Hair follicular keratinocyte (primary cell): ENCODE measurements around a stretch of chr10.

DNA sequence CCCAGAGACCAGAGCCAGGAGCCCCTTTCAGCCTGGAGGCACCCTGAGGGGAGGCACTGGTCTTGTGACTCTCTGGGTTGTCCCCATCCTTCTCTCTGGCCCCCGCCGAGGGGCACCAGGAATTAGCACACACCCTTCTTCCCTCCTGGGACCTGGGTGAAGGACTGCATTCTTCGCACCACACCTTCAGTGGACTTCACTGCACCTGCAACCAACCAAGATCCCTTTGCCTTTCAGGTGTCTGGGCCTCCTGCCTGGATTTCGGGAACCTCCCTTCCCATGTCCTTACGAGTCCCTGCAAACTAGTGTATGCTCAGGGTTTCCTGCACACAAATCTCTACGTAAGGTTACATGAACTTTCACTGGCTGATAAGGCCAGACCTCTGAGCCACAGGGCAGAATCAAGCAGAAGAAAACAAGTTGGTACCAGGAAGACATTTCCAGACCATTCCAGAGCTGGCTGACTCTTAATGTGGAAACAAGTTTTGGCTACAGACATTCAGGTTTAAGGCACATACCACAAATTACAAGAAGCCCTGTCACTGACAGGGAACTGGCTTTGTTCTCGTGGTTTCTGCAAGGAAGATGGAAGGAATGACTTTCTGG lies 22.3 kb downstream of the PLAC9 start:
- RAMPAGE, long total RNA = no peak

DNA sequence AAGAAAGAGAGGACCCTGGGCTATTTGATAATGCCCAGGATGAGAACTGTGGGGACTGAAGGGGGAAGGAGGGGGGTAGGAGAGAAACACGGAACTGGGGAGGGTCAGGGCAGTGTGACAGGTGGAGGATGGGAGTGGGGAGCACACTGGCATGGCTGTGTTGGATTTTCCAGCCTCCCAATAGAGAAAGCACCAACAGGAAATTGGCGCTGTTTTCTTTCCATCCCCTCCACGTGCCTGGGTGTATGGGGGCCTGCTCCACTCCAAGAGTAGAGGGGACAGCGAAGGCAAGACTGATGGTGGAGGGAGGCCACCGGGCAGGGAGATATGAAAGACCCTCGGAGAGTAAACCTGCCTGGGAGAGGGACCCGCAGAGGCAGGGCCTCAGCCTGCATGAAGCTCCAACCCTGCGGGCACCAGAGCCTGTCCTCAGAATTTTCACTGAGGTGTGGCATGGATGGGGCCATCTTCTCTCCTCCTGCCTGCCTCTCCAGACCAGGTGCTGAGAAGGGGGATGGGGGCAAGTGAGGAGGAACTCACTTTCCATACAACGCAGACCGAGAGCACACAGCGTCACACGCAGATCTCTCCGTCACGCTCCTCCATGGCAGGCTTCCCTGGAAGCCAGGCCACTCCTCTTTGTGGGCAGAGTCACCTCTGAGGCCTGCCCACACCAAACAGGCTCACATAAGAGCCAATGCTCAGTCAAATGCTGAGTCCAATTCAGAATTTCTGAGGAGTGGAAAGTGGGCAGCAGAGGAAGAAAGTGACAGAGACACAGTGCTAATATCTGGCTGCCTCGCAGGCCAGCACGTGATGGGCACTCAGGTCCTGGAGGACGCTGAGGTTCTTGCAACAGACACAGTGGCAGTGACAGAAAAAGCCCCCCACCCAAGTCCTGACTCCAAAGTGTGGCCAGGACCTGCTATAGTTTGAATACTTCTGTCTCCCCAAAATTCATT lies 18.8 kb downstream of the ANXA11 start:
- RAMPAGE, long total RNA = no peak

DNA sequence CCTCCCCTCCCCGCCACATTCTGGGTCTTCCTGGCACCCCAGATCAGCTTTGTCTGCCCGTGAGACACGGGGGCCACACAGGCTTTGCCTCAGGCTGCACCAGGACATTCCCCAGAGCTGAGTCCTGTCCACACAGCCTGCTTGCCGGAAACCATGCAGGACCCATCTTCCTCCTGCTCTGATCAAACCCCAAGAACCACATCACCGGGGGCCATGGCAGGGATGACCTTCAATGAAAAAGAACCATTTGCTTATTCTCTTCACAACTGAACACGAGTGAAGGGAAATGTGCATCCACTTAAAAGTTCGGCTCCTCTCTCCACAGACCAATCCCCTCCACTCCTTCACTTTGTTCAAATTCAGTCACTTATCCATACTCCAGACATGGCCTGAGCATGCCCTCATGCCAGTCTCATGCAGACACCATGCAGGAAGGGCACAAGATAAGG lies 18.4 kb downstream of the MAT1A start:
- RAMPAGE, long total RNA = no peak

GRCh38 chr10:80287336-80287790 lies 2.1 kb downstream of the MAT1A start:
- RAMPAGE, long total RNA = no peak

DNA sequence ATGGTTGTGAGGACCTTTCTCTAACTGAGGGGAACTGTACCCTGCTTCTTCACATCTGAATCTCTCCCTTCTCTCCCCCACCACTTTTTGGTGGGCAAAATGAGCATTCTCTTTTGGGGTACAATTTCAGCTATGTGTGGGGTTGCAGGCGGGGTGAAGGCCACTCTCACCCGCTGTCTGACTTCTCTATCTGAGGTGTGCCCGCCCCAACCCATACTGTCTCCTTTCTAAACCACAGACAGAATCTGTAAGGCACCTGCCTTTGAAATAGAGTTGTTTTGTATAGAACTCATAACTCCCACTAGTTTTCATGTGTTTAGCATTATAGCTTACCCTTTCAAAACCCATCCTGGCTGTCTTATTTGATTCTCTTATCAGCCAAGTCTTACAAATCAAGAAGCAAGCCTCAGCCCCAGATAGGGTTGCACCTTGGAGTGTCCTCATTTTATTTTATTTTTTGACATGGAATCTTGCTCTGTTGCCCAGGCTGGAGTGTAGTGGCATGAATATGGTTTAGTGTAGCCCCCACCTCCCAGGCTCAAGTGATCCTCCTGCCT lies 11.8 kb downstream of the TSPAN14 start:
- RAMPAGE, long total RNA = no peak

- RAMPAGE, long total RNA = no peak
Measured at GRCh38 chr10:80470586-80471464, 16.7 kb downstream of the TSPAN14 start.

- RAMPAGE, long total RNA = no peak
Measured at GRCh38 chr10:80477063-80477286, 22.9 kb downstream of the TSPAN14 start.

GRCh38 chr10:80488829-80489883 lies 35.0 kb downstream of the TSPAN14 start:
- RAMPAGE, long total RNA = no peak

GRCh38 chr10:80504009-80504913 lies 33.4 kb upstream of the SH2D4B start:
- RAMPAGE, long total RNA = no peak

- RAMPAGE, long total RNA = no peak
Measured at GRCh38 chr10:80520328-80521603, 16.9 kb upstream of the SH2D4B start.

DNA sequence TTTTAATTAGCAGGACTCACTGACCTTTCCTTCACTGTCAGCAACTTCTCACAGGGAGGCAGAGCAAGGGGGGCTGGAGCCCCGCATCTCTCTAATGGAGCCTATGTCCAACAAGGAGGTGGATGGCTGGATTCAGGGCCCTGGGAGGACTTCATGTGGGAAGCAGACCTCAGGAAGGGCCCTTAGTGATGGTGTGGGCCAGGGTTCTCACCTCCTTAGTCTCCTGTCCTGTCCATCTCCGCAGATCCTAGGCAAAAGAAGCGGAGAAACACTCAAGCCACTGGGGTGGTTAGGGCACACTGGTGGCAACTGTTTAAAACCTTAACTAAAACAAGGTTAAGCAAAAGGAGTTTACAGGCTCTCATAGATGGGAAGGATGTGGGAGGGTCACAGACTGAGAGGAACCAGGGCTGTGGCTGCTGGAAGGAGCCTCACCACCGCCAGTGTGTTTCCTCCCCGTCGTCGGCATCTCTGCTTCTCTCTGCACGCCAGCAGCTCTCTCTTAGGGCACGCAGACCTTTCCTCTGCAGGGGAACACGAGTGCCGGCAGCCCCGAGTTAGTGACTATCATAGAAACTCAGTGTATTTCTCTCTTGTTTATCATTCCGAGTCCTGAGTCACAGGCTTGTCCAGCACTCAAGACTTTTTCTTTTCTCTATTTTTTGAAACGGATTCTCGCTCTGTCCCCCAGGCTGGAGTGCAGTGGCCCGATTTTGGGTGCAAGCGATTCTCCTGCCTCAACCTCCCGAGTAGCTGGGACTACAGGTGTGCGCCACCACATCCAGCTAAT lies 8.2 kb upstream of the SH2D4B start:
- RAMPAGE, long total RNA = no peak

DNA sequence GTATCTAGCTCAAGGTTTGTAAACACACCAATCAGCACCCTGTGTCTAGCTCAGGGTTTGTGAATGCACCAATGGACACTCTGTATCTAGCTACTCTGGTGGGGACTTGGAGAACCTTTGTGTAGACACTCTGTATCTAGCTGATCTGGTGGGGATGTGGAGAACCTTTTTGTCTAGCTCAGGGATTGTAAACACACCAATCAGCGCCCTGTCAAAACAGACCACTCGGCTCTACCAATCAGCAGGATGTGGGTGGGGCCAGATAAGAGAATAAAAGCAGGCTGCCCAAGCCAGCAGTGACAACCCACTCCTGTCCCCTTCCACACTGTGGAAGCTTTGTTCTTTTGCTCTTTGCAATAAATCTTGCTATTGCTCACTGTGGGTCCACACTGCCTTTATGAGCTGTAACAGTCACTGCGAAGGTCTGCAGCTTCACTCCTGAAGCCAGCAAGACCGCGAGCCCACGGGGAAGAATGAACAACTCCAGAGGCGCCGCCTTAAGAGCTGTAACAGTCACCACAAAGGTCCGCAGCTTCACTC lies 6.1 kb downstream of the SH2D4B start:
- RAMPAGE, long total RNA = no peak

DNA sequence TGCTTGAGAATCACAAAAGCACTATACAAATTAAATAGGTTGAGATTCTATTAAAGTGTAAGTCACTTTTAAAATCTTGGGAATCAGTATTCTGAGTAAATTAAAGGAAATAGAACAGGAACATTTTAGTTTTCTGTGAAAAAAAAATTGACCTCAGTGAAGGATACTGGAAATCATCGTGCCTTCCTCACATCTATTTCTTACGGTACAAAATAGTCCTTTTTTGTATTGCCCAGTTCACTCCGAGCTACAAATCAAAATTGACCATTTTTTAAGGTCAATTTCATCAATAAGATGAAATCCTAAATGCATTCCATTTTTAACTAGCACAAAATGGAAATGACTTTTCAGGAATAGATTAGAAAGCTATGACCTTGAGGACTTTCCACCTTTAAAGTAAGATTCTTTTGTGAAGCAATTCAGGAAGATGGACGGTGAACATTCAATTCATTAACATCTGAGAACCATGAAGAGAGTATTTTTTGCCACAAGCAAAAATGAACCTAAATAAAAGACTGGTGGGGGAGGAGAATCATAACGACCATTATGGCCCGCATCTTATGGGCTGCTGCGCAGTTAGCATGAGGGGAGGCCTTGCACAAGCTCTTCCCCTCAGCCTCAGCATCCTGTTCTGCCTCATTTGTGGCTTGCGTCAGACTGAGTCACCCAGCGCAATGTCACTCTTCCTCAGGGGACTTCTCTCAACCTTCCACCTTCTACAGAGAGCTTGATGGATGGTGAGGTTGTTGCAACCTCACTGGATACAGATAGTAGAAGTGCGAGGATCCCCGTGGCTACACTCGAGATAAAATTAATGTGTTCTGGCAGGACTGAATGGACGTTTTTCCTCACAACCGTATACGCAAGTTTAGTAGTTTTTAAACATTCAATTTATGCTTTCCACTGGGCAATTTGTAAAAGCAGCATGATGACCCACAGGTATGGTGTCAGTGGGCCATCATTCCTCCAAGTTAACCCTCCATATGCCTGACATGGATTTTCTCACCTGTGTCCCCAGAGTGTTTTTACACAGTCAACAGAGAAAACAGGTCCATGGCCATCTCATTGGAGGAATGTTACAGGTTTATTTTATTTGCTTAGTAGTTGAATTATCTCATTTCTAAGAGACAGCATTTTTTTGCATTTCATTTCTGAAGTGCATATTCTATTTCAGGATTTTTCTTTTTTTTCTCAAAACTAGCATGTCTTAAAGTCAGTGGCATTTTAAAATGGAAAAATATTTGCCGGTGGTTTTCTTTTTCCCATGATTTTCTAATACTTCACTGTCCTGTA lies 16.8 kb upstream of the GPR15LG start:
- RAMPAGE, long total RNA = no peak

DNA sequence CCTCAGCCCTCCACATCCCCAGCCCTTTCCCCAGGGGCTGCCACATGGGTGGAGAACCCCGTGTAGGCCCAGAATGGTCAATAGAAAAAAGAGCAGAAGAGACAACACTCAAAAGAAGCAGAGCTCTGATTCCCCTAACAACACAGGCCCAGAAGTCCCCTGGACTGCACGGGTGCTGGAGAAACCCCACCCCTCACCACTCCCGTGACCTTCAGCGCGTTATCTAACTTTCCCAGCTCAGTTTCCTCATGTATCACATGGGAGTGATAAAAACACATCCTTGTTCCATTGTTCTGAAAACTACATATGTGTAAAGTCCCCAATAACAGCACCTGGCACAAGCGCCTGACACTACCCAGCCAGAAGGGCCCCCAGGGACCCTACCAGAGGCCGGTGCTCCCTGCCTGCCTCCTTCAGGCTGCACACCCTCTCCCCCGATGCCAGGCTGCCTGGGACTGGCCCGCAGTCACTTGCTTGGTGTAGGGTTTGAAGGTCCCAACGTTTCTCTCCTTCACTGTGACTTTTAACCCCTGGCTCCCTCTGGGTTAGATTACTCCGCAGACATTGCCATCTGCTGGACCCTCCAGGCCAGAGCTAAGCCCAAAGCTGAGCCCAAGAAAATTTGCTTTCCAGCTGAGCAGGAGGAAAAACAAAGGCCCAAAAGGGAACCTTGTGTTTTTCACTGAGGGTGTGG lies 6.7 kb downstream of the CDHR1 start:
- RAMPAGE, long total RNA = no peak

GRCh38 chr10:84424637-84425399 lies 96.4 kb downstream of the CCSER2 start:
- RAMPAGE, long total RNA = no peak

DNA sequence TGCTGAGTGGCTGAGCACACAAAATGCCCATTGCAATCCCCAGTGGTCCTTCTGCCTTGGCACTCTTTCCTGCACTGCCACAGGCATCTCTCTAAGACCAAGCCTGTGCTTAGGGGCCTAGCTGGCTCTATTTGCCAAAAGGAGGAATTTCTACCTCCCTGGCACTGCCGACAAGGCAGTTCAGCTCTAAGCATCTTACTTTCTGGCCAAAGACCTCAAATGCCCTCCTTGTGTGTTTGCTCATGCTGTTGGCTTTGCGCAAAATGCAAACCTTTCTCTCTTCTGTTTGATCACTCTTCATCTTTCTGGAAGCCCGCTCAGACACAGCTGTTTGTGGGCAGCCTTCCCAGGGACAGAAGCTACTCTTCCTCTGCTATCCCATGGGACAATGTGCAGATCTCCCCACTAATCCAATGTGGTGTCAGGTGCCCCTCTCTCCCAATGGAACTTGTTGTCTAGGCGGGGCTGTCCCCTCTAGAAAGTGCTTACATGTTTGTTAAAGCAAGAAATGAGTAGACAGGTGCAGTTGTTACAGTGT lies 278.6 kb downstream of the CCSER2 start:
- RAMPAGE, long total RNA = no peak

DNA sequence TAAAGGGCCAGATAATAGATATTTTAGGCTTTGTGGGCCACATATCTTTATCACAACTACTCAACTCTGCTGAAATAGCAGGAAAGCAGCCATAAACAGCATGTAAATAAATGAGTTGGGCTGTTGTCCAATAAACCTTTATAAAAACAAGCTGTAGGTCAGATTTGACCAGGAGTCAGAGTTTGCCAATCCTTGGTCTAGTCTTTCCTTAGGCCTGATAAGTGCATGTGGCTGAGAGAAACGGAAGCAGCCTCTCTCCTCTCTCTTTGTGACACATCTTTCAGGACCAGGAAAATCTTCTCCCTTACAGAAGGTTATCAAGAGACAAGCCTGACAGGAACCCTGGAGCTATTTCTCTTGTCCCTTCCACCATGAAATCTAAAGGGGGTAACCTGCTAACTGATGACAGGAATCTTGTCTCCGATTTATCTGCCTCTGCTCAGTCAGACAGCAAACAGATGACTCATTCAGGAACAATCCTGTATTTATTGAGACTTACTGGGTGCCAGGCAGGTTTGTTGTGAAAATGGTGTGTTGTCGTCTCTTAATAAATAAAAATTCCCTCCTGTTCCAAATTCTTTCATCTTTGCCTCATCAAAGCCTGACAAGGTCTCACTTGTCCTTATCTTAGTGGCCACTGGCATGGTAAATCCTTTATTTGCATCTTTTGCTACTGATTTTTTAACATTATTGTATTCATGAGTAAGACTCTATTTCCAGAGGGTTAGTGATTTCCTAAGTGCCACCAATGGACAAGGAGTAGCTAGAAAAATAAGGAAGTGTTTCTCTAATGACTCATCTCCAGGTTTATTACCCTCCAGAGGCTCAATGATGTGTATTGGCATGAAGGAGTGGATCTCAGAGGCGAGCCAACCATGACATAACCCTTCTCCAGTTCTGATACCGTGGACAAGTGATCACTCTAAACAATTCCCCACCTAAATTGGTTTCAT lies 724.2 kb downstream of the GRID1 start:
- RAMPAGE, long total RNA = no peak

GRCh38 chr10:85741516-85742059 lies 625.0 kb downstream of the GRID1 start:
- RAMPAGE, long total RNA = no peak

DNA sequence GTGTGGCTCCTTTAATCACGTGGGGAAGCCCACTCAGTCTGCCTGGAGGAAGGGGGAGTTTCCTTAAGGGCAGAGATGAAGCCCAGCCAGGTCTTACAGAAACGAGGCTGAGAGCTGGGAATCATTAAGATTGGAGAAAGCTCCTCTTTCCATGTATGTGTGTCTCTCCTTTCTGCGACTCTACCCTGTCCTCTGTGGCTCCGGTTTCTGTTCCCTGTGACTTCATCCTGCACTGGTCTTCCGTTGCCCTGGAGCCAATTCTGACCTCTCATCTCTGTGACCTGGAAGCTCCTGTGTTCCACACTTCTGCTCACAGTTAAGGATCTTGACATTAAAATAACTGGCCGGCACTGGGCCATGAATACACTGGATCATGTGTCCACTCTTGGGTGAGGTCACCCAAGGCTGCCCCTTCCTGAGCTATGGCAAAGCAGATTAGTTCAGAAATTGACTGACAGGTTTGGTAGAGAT lies 36.4 kb upstream of the GRID1 start:
- RAMPAGE, long total RNA = no peak

GRCh38 chr10:86632175-86632717 lies 22.1 kb upstream of the OPN4 start:
- RAMPAGE, long total RNA = no peak